SJSA1 (cell line): Measurements from ENCODE around the genes CELSR2 and SYPL2.

DNA sequence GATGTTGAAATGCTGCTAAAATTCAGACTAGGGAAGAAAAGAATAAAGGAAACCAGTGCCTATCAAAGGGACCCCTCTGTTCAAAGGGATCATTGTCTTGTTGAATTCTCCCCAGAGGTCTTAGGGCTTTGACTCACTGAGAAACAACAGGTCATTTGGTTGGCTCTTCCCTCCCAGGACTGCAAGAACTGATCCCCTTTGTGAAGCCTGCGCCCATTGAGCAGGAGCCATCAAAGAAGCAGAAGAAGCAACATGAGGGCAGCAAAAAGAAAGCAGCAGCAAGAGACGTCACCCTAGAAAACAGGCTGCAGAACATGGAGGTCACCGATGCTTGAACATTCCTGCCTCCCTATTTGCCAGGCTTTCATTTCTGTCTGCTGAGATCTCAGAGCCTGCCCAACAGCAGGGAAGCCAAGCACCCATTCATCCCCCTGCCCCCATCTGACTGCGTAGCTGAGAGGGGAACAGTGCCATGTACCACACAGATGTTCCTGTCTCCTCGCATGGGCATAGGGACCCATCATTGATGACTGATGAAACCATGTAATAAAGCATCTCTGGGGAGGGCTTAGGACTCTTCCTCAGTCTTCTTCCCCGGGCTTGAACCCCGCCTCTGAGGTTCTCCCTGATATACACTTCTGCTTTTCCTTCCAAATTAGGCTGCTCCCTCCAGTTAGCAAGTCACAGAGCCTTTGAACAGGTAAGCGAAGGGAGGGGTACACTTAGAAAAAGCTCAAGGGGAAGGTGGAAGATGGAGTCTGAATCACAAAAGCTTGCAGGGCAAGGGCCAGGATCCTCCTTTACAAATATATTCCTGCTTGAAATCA is 11.6 kb upstream of the CELSR2 start:
- RAMPAGE, long total RNA = no peak

DNA sequence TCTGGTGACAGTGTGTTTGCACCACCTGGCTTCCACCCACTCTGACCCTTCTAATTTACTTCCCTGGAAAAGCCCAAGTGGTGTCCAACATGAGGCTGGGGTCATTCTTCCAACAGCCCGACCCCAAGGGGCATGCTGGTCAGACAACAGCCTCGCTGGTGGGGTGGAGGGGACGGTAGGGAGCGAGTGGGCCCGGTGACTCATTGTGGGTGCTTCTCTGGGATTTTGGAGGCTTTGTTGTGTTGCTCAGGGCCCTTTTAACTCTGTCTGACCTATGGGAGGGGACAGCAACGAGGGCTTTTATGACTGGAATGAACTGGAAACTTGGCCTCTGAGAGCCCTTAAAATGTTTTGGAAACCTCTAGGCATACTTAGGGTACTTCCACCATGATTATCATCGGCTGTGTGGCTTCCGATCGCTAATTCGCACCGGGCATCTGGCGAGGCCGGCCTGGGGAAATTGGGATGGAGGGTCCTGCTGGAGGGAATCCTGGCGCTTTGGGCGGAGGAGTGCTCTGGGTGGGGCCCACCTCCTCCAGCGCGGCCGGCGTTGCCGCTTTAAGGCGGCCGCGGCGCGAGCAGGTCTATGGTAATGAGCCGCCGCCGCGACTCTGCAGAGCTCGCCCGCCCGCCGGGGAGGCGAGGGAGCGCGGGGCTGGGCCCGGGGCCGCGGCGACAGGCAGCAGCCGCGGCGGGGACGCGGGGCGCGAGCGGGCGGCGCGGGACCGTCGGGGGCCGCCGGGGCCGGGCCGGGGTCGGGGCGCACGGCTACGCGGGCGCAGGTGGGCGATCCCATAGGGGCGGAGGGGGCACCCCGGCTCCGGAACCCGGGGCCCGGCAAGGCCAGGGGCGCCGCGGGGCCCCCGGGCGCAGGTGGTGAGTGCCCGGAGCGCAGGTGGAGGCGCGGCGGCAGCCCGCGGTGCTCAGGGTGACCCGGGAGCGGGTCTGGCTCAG is at the start of gene CELSR2:
CELSR2 (plus strand) TSS at position 614 of the 954 bp plus-strand sequence.
- RAMPAGE, long total RNA = no peak

- RAMPAGE, long total RNA = no peak
Measured at GRCh38 chr1:109250652-109251213, 1.4 kb downstream of the CELSR2 start.

DNA sequence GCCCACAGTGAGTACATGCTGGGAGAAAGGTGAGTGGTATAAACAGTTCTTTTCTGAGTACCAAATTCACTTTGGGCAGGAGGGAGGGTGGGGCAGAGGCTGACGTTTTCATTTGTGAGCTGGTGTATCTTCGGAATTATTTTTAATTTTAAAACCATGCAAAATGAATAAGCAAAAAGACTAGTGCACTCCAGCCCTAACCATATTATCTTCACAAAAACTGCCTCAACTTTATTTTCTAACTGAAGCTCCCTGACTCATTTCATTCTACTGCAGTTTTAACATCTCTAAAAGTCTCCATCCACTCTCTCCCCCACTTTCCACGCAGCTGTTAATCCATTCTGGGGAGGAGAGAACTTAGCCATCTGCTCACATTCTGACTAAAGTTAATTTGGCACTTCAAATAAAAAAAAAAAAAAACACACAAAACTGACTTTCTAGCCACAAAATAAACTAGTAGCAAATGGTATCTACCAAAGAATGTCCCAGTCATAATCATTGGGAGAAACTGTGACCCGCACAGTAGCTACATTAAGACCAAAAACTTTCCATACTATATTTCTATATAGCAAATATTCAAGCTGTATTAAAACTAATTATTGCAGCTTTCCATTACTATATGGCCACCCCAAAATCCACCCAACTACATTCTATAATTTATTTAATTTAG is 5.4 kb upstream of the MYBPHL start:
- RAMPAGE, long total RNA = no peak

GRCh38 chr1:109317284-109318092 is 10.7 kb upstream of the MYBPHL start:
- RAMPAGE, long total RNA = no peak

GRCh38 chr1:109370660-109371377 is 26.9 kb downstream of the SORT1 start:
- RAMPAGE, long total RNA = no peak

- RAMPAGE, long total RNA = no peak
Measured at GRCh38 chr1:109389179-109389747, 8.5 kb downstream of the SORT1 start.

- RAMPAGE, long total RNA = no peak
Measured at GRCh38 chr1:109396005-109396658, 1.6 kb downstream of the SORT1 start.

- RAMPAGE, long total RNA = no peak
Measured at GRCh38 chr1:109466377-109467412, at the start of gene SYPL2. Gene SYPL2, plus strand, starts transcription at chr1:109466546.

- RAMPAGE, long total RNA = no peak
Measured at GRCh38 chr1:109489538-109490257, 4.2 kb upstream of the CYB561D1 start.

- RAMPAGE, long total RNA = no peak
Measured at GRCh38 chr1:109492975-109493545, 834 bp upstream of the CYB561D1 start.

DNA sequence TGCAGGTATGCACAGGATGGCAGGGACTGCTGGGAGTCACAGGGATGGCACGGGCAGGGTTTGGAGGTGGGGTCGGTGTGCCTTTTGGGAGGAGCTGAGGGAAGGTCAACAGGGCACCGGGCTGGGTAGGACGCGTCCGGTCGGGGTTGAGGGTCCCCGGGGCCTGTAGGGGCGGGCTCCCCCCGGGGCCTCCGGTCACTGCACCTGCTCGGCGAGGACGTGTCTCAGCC is 396 bp downstream of the AMIGO1 start:
- RAMPAGE, long total RNA = no peak

DNA sequence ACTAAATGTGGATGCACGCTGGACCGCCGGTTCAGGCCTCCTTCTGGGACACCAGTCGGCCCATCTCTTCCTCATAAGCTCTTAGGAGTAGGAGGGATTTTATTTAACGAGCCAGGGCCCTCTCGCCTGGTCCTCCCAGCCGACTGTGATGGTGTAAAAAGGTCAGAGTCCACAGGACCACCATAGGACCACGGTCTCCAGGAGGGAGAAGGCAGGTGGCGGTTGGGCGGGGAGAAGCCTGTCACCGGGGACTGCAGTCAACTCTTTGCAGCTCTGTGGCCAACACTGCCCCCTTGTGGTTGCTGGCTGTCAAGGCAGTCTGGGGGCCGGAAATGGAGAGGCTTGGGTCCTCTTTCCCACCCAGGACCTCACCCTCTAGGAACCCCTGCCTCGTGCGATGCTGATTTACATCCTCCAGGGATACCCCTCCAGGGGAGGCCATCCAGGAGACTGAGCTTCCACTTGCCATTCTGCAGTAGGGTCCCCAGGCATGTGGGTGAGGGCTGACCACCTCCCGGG is 7.4 kb upstream of the GPR61 start:
- RAMPAGE, long total RNA = no peak

DNA sequence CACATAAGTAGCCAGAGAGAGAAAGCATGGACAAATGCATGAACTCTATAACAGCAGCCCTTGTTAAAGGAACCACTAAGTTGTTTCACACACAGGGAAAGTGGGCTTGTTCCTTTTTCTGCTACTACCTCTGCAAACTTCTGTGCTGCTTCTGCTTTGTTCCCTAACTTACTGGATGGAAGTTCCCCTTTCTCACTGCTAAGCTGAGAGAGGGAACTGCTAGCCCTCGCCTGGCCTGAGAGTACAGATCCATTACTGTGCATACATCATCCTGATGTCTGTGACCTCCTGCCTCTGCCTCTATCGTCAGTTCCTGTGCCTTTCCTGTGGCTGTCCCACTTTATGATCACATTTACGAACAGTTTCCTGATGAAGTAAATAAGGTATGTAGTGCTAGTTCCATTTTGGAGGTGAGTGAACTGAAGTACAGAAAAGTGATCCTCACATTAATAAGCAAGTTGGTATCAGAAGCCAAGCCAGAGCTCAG is 3.5 kb downstream of the GNAT2 start:
- RAMPAGE, long total RNA = no peak

- RAMPAGE, long total RNA = no peak
Measured at GRCh38 chr1:109625571-109626207, 6.1 kb downstream of the AMPD2 start.

DNA sequence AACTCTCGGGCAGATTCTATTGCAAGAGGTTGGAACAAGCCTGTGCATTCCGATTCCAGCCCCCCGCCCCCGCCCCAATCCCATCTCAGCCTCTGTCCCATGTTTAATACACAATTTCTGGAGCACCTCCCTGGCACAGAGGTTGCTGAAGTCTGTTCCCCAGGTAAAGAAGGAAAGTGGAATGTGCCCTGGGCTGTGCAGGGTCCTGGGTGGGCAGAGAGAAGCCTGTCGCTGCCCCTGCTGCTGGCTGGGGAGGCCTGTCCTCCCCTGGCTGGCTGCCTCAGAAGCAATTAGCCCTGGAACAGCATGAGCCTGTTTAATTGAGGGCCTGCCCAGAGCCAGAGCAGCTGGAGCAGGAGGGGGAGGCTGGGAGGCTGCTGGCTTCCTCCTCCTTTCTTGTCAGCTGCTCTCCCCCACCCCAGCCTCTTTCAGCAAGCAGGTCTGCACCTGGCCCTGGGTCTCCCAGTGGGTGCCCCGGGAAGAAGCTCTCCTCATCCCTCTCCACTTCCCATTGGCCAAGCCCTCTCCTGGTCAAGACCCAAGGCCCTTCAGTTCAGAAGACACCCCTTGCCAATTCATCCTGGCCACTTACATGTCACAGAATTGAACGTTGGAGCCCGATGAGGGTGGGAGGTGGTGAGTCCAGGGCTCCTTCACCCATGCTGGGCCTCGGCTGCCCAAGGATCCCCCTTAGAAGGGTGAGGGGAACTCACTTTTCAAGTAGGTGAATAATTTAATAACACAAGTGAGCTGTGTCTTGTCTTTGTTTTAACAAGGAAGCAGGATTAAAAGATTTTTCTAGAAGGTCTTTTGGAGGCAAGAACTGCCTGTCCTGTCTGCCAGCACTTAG is 13.1 kb downstream of the AMPD2 start:
- RAMPAGE, long total RNA = no peak

GRCh38 chr1:109716549-109717188 is 4.6 kb downstream of the GSTM5 start:
- RAMPAGE, long total RNA = no peak

GRCh38 chr1:109733458-109733657 is 7.5 kb downstream of the GSTM3 start:
- RAMPAGE, long total RNA = no peak

DNA sequence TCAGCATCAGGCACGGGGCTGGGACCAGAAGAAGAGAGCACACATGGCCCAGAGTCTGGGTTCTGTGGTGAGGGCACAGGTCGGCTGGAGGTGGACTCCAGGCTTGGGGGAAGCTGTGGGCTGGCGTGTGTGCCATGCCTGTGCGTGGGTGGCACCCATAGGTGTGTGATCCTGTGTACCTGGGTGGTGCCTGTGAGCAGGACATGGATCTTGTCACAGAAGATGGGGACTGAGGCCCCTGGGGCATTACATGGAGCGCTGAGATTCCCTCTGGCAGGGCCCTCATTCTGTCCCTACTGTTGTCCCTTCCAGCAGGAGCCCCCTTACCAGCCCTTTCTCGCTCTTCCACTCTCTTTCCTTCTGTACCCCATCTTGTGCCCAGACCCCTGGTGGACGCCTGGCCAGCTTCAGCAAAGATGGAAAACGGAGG is 466 bp upstream of the EPS8L3 start:
- RAMPAGE, long total RNA = no peak

GRCh38 chr1:109790610-109791625 is 27.2 kb upstream of the EPS8L3 start:
- RAMPAGE, long total RNA = no peak